ENCODE measurements around the genes TRAT1 and C3orf52.

DNA sequence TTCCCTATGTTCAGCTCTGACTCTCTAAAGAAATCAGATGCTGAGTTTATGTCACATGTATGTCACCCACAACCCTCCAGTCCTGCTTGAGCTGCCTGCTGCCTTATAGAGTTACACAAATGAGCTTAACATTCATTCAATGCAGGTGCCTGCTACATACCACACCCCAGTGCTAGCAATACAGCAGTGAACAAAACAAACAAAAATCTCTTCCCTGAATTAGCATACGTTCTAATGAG is 93.0 kb downstream of the HHLA2 start:
- PRO-cap: no peak

DNA sequence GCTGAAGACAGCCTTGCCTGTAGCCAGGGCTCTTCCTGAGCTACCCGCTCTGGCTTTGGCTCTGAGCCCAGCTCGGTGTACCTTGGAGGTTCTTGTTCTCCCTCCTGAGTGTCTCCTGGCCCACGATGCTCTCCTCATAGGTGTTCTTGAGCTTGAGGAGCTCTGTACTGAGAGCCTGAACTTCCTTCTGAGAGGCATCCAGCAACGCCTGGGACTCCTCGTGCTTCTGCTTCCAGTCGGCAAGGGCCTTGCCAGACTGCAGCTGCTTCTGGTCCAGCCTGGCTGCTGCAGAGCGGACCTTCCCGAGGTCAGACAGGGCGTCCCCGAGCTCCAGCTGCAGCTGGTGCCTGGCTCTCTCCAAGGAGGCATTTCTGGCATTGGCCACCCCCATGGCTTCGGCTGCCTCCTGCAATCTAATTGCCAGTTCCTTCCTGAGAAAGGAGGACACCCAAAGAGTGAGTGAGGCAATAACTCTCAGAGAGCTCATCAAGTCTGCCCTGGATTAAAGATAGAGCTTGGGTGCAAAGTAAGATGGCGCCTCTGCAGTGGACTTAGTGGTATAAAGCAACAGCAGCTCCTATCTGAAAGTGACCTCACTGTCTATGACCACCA is 99.8 kb downstream of the MYH15 start:
- PRO-cap: no peak

- PRO-cap: no peak
Observed at GRCh38 chr3:108723880-108724356, 33.3 kb downstream of the RETNLB start.

GRCh38 chr3:108822532-108822991 is at the start of gene TRAT1:
TRAT1 (plus strand) TSS chr3:108822786.
- PRO-cap: bidirectional peak, plus-strand start at chr3:108822767, minus-strand start at chr3:108822710

DNA sequence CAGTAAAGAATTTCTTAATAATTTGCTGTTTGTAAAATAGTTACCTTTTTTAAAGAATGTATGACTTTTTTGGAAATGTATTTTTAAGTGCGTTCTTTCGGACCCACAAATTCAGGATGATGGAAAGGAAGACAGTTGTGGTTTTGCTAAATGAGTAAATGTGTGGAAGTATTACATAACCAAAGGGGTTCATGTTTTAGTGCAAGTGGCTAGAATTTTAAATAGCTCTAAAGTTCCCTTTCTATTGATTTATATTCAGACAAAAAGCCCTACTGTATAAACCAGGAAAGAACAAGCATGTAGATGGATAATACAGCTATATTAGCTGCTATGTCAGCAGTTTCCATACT is 760.2 kb upstream of the NECTIN3 start:
- PRO-cap: unidirectional peak, plus-strand start at position 80 of the sequence

- PRO-cap: unidirectional peak, plus-strand start at chr3:111610458
Observed at GRCh38 chr3:111610205-111610615, 15.1 kb upstream of the ZBED2 start.

GRCh38 chr3:111733791-111733990 is 59.2 kb downstream of the PLCXD2 start:
- PRO-cap: no peak

DNA sequence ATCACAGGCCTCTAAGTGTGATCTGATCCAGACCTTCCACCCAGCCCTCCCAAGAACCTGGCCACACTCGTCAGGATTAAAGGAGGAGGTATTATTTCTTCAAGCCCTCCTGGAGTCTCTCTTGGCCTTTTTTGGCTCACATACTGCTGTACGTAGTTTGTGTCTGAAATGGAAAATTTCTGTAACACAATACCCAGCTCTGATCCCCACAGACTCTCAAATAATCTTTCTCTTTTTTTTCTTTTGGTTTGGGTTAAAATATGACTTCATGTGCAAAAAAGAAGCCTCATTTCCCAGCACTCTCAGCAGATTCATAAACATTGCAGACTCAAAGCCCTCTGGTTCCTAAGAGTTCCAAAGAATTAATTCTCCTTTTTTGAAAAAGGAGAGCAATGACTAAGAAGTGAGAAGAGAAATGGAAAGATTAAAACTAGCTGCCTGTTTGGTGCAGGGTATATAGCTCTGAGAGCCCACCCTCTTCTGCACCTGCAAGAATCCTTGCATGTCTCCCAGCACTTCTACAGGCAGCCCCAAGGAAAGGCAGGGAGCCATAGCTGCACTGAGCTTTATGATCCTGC is 88.2 kb downstream of the PLCXD2 start:
- PRO-cap: no peak

DNA sequence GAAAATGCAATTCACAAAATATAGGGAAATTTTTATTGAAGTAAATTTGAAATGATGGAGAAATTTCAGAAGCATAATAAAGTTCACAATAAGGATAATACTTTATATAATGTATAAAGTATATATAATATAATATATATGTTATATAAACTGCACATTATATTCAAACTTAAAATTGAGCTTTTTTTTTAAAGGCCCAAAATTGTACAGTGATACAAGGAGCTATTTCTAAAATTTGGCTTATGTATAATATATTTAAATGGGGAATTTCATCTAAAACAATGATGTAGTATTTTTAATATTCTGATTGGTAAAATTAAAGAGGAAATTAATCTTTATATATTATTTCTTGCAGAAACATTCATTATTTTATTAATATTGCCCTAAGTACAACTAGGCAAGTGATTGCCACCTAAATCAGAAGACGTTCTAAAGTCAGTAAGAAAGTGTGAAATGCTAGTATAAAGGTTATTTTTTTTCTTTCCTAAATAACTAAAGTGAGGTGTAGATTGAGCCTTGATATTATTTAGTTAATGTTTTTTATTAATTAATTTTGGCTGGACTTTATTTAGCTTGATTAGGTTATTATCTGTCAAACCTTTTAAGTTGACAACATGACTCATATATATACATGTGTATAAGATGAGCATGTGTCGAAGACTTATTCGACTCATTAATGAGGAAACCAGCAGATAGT is 6.5 kb upstream of the TAGLN3 start:
- PRO-cap: no peak

DNA sequence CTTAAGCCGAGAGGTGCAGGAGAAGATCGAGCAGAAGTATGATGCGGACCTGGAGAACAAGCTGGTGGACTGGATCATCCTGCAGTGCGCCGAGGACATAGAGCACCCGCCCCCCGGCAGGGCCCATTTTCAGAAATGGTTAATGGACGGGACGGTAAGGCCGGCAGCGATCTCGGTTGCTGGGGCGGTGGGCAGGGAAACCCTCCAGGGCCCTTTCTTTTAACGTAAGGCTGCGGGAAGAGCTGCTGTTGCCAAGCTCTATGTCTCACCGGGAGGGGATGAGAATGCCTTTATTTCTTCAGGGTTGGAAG is 682 bp downstream of the TAGLN3 start:
- PRO-cap: no peak

GRCh38 chr3:112086132-112087170 is at the start of gene C3orf52:
C3orf52 (plus strand) TSS chr3:112086389.
- PRO-cap: unidirectional peak, plus-strand start at chr3:112086389

DNA sequence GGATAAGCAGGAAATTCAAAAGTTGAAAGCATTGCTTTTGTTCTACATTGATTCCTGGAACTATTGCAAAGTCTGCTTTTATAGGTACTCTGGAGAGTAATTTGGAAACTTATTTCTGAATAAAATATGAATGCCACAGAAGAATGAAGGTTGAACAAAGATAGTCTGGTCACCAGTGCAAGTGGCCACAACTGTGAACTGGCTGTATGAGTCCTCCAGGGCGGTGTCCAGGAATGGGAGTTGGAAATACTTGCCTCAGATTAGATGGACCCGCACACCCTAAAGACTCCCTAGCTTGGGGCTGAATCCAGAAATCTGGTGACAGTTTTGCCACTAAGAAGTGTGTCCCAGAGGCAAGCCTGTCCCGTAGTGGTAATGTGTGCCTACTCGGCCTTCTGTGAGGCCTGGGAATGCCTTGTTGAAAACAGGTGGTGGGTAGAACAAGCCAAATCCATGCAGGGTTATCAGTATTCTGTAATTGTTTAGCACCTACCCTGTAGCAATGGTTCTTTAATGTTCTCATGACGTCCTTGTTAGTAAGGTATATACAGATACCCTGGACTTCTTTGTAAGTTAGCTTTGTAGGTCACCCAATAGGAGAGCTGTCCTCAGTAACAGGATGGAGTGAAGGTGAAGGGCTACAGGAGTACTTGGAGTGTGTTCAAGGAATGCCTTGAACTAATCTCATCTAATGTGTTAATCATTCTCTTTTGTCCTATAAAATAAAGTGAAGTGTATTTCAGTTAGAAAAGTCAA is 1.5 kb downstream of the C3orf52 start:
- PRO-cap: no peak

GRCh38 chr3:112360495-112361015 is 27.6 kb downstream of the CD200 start:
- PRO-cap: no peak

DNA sequence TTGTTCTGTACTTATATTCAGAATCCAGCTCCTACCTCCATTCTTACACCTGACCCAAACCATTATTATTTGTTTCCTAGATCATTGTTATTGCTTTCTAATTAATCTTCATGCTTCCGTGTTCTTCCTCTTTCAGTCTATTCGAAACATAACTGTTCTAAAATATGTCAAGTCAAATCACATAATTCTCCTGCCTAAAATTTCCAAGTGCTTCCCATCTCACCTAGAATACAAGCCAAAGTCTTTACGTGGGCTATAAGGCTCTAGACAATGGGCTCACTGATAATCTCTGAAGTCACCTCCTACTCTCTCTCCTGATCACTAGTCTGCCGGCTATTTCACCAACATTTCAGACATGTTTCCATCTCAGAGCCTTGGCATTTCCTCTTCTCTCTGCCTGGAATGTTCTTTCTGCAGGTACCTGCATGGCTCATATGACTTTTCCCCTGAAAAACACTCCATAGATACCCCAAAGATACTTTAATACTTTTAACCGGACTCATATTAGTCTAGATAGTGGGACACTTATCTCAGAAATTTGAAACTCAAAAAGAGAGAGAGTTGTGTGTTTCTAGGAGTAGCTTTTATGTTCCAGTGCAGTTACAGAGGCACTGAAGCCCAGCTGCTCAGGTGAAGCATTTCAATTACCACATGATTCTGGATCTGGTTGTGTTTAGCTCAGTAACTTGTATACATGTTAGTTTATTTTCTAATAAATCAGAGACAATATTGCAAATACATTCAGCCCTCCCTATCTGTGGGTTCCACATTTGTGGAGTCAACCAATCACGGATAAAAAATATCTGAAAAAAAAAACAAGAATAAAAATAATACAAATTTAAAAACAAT is 32.7 kb downstream of the CD200 start:
- PRO-cap: no peak

- PRO-cap: no peak
Observed at GRCh38 chr3:112411399-112412006, 78.5 kb downstream of the CD200 start.

- PRO-cap: no peak
Observed at GRCh38 chr3:112422526-112423293, 76.6 kb downstream of the BTLA start.

- PRO-cap: bidirectional peak, plus-strand start at chr3:112498104, minus-strand start at chr3:112498023
Observed at GRCh38 chr3:112497831-112498251, 1.4 kb downstream of the BTLA start.

GRCh38 chr3:112635467-112636422 is 5.2 kb downstream of the CCDC80 start:
- PRO-cap: no peak

- PRO-cap: no peak
Observed at GRCh38 chr3:112639574-112640270, 1.2 kb downstream of the CCDC80 start.

DNA sequence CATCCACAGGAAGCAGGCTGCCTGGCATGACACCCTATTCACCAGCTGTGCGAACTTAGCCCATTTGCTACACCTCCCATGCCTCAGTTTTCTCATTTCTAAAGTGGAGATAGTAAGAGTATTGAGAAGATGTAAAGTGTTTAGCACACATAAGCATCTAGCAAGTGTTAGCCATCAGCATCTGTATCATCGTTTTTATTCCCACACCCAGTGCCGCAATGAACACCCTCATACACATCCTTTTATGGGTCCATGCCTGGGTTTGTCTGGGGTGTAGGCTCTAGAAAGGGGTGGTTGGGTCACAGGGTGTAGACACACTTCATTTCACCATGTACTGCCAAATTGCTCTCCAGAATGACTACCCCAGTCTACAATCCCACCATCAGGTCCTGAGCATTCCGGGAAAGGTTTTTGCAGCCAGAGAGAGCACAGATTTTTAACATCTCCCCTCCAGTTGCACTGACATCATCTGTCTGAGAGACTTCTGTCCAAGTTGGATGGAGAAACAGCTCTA is 71.8 kb downstream of the CD200R1L start:
- PRO-cap: no peak

Data from colic lymph node (tissue), 1 donor.